ENCODE measurements around the gene RUNX1.

DNA sequence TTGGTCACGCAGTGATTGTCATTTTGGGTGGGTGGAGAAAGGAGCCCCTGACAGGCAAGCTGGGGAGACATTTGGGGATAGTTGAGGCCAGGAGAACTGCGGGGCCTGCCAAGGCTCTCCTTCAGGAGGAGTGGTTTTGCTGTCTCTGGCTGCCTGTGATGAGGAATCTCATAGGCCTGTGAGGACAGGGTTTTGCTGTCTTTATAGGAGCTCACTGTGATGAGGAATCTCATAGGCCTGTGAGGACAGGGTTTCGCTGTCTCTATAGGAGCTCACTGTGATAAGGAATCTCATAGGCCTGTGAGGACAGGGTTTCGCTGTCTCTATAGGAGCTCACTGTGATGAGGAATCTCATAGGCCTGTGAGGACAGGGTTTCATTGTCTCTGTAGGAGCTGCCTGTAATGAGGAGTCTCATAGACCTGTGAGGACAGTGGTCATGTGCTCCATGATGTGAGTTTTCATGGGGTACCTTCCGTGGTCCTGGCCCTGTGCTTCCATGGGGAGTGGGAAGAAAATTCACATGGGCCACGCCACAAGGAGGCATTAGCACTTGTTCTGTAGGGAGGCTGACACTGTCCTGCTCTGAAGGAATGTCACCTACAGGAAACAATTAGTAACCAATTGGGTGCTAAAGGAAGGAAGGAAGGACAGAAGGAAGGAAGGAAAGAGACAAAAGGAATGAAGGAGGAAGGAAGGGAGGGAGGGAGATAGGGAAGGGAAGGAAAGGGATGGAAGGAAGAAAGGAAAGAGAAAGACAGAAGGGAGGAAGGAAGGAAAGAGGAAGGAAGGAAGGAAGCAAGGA lies 29.1 kb downstream of the CLIC6 start:
- RAMPAGE, long total RNA, result no peak
- RRBS, result no CpG with 5 or more reads among the region's 6 CpGs
PRO-cap:
- standard, result no peak
- CoPRO, capped RNA only, 2 experiments, result no peak in any of the 2 experiments
- CoPRO, capped and uncapped RNA, 2 experiments, result no peak in any of the 2 experiments
- CoPRO, uncapped RNA only, 2 experiments, result no peak in any of the 2 experiments
CAGE:
- cytosol, long polyA plus RNA, result no peak
- long polyA plus RNA, result no peak
- nucleolus, long total RNA, result no peak
- nucleus, long polyA plus RNA, result no peak

- RAMPAGE, long total RNA, result no peak
- RRBS, result no CpG with 5 or more reads among the region's 3 CpGs
PRO-cap:
- standard, result no peak
- CoPRO, capped RNA only, 2 experiments, result no peak in any of the 2 experiments
- CoPRO, capped and uncapped RNA, 2 experiments, result no peak in any of the 2 experiments
- CoPRO, uncapped RNA only, 2 experiments, result peak in 2 of 2 experiments; most common minus-strand start chr21:34804455 (in 2)
CAGE:
- cytosol, long polyA plus RNA, result no peak
- long polyA plus RNA, result no peak
- nucleolus, long total RNA, result no peak
- nucleus, long polyA plus RNA, result no peak
These were observed 135.3 kb downstream of the CLIC6 start for GRCh38 chr21:34803949-34804714.

- RAMPAGE, long total RNA, result no peak
- RRBS, result no CpG with 5 or more reads among the region's 7 CpGs
PRO-cap:
- standard, result no peak
- CoPRO, capped RNA only, 2 experiments, result no peak in any of the 2 experiments
- CoPRO, capped and uncapped RNA, 2 experiments, result no peak in any of the 2 experiments
- CoPRO, uncapped RNA only, 2 experiments, result no peak in any of the 2 experiments
CAGE:
- cytosol, long polyA plus RNA, result no peak
- long polyA plus RNA, result no peak
- nucleolus, long total RNA, result no peak
- nucleus, long polyA plus RNA, result no peak
These were observed 144.7 kb downstream of the CLIC6 start for GRCh38 chr21:34813442-34813977.

GRCh38 chr21:34813978-34814820 lies 145.4 kb downstream of the CLIC6 start:
- RAMPAGE, long total RNA, result no peak
- RRBS, result no CpG with 5 or more reads among the region's 12 CpGs
PRO-cap:
- standard, result no peak
- CoPRO, capped RNA only, 2 experiments, result no peak in any of the 2 experiments
- CoPRO, capped and uncapped RNA, 2 experiments, result no peak in any of the 2 experiments
- CoPRO, uncapped RNA only, 2 experiments, result peak in 2 of 2 experiments; most common minus-strand start chr21:34814076 (in 1)
CAGE:
- cytosol, long polyA plus RNA, result no peak
- long polyA plus RNA, result no peak
- nucleolus, long total RNA, result no peak
- nucleus, long polyA plus RNA, result no peak

DNA sequence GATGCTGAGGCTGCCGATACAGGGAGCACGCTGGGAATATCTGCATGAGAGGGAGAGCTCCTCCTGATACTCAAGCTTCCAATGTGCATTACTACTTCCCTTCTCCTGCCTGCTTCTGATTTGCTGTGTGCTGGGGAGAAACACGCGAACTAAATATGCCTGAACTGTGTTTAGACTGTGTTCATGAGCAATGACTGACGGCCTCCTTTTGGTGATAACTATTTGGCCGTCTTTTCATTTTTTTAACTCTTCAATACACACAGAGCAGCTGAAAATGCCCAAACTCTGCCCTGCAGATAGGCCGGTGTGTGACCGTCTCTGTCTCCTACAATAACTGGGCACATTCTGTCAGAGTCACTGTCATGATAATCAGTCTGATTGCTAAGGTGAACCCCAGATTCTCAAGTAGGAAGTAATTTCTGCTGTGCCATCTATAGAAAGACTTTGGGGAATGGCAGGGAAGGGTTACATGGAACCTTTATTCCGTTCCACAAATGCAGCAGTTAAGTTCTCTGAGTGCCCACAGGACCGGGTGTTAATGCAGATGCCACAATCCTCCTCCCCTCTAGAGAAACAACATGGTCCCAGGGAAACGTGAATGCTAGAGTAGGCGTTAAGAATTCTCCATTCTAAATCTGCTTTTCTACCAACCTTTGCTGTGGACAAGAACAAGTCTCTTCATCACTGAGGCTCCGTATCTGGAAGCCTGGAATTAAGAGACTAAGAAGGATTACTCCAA lies 171.1 kb downstream of the CLIC6 start:
- RAMPAGE, long total RNA, result no peak
- RRBS, result no CpG with 5 or more reads among the region's 13 CpGs
PRO-cap:
- standard, result no peak
- CoPRO, capped RNA only, 2 experiments, result no peak in any of the 2 experiments
- CoPRO, capped and uncapped RNA, 2 experiments, result no peak in any of the 2 experiments
- CoPRO, uncapped RNA only, 2 experiments, result peak in 1 of 2 experiments; most common minus-strand start position 151 of the sequence (in 1)
CAGE:
- cytosol, long polyA plus RNA, result no peak
- long polyA plus RNA, result no peak
- nucleolus, long total RNA, result no peak
- nucleus, long polyA plus RNA, result no peak

DNA sequence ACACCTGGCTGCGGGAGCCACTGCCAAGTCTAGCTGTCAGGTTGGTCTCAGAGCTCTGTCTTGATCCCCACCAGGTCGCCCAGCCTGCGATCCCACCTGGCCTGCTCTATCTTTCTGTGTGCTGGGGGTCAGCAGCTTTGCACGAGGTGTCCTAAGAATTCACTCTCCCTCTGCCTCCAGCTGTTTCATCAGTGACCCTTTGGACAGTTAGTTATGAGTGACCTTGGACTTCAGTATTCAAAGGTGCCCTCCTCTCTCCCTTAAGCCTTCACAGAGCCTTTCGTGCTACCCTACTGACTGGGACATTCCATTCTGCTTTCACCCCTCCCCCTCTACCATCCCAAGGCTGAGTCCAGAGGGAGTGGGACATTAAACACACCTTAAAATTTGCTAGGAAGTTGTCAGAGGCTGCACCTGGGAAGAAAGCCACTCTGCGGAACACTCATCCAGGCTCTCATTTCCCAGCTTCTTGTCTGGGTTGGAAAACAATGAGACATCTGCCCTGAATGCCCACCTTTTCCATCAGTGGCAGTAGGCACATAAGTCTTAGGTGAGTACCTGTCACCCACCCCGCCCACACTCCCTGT lies 171.9 kb downstream of the CLIC6 start:
- RAMPAGE, long total RNA, result no peak
- RRBS, result no CpG with 5 or more reads among the region's 7 CpGs
PRO-cap:
- standard, result no peak
- CoPRO, capped RNA only, 2 experiments, result no peak in any of the 2 experiments
- CoPRO, capped and uncapped RNA, 2 experiments, result no peak in any of the 2 experiments
- CoPRO, uncapped RNA only, 2 experiments, result peak in 2 of 2 experiments; most common minus-strand start position 235 of the sequence (in 2)
CAGE:
- cytosol, long polyA plus RNA, result no peak
- long polyA plus RNA, result no peak
- nucleolus, long total RNA, result no peak
- nucleus, long polyA plus RNA, result no peak

GRCh38 chr21:34861366-34862162 lies 187.5 kb downstream of the RUNX1 start:
- RAMPAGE, long total RNA, result no peak
- RRBS, result no CpG with 5 or more reads among the region's 7 CpGs
PRO-cap:
- standard, result no peak
- CoPRO, capped RNA only, 2 experiments, result no peak in any of the 2 experiments
- CoPRO, capped and uncapped RNA, 2 experiments, result no peak in any of the 2 experiments
- CoPRO, uncapped RNA only, 2 experiments, result peak in 1 of 2 experiments; most common minus-strand start chr21:34861550 (in 1)
CAGE:
- cytosol, long polyA plus RNA, result no peak
- long polyA plus RNA, result no peak
- nucleolus, long total RNA, result no peak
- nucleus, long polyA plus RNA, result no peak

DNA sequence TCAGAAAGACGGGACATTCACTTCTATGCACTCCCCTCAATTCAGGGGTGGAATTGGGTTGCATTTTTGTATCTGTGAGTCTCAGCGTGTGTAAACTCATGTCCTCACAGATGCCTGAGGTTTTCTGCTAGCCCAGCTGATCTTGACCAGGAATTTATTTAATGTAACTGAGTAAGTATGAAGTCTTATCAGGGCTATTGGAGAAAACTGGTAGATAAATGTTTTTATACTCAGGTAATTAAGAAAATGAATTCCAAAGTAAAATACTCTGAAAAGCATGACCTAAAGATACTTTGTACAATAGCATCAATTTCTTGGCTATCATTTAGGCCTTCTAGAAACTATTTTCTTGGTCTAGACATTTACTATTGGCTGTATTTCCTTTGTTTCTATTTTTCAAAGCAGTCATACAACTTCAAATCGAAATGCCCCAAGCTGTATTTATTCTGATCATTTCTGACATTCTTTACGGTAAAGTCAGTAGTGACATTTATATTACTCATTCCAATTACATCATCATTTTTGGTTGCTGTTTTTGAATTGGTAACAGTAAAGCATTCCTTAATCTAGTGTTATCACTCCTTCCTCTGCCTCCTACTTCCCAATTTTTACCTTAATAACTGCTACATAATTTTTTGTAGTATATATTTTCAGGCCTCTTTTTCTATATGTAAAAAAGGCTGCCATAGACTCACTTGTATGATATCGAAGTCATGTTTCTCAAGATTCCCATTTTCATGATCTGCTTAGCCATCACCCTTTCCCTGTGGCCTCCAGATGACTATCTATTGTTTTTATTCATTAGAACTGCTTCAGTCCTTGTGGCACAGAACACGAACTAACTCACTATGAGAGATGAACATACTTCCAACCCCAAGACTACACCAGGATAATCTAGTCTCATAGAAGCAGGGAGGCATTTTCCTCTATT lies 167.3 kb downstream of the RUNX1 start:
- RAMPAGE, long total RNA, result no peak
- RRBS, result no CpG with 5 or more reads among the region's 6 CpGs
PRO-cap:
- standard, result no peak
- CoPRO, capped RNA only, 2 experiments, result no peak in any of the 2 experiments
- CoPRO, capped and uncapped RNA, 2 experiments, result peak in 1 of 2 experiments; most common plus-strand start position 845 of the sequence (in 1); most common minus-strand start position 786 of the sequence (in 1)
- CoPRO, uncapped RNA only, 2 experiments, result peak in 2 of 2 experiments; most common plus-strand start position 688 of the sequence (in 1); most common minus-strand start position 216 of the sequence (in 1)
CAGE:
- cytosol, long polyA plus RNA, result no peak
- long polyA plus RNA, result no peak
- nucleolus, long total RNA, result no peak
- nucleus, long polyA plus RNA, result no peak

DNA sequence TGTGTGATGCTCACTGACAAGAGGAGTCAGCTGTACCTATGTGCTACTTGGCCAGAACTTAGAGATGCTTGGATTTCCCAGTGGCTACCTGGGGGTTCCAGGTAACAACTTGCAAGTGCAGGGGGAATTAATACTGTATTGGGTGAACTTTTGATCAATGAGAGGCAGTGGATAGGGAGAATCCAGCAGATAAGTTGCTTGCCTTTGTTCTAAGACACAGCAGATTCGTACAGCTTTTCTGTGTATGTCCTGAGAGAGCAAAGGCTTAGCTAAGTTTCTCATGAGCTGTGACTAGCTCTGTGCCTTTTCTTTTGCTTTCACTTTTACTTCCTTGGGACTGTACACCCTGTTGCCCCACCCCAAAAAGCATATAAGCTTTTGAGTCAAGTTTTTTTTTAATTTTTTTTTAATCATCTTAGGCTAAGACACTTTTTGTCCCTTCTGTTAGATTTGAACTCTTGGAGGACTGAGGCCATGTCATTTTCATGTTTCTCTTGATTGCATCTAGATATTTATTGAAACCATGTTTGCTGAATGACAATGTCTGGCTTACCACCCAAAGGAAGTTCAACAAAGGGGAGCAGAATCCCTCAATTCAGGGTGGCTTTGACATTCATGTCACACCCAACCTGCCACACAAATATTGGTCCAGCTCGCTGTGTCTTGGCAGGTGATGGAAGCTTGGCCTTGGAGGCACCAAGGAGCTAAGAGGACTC lies 115.1 kb downstream of the RUNX1 start:
- RAMPAGE, long total RNA, result no peak
- RRBS, result no CpG with 5 or more reads among the region's 2 CpGs
PRO-cap:
- standard, result no peak
- CoPRO, capped RNA only, 2 experiments, result no peak in any of the 2 experiments
- CoPRO, capped and uncapped RNA, 2 experiments, result no peak in any of the 2 experiments
- CoPRO, uncapped RNA only, 2 experiments, result no peak in any of the 2 experiments
CAGE:
- cytosol, long polyA plus RNA, result no peak
- long polyA plus RNA, result no peak
- nucleolus, long total RNA, result no peak
- nucleus, long polyA plus RNA, result no peak

GRCh38 chr21:35048648-35049758 lies at the start of gene RUNX1:
Gene RUNX1 (minus strand): TSS chr21:35049302.
- RAMPAGE, long total RNA, result no peak
- RRBS, result no CpG with 5 or more reads among the region's 19 CpGs
PRO-cap:
- standard, result unidirectional peak, minus-strand start at chr21:35049277
- CoPRO, capped RNA only, 2 experiments, result no peak in any of the 2 experiments
- CoPRO, capped and uncapped RNA, 2 experiments, result no peak in any of the 2 experiments
- CoPRO, uncapped RNA only, 2 experiments, result no peak in any of the 2 experiments
CAGE:
- cytosol, long polyA plus RNA, result no peak
- long polyA plus RNA, result no peak
- nucleolus, long total RNA, result no peak
- nucleus, long polyA plus RNA, result no peak

- RAMPAGE, long total RNA, result no peak
- RRBS, result no CpG with 5 or more reads among the region's 4 CpGs
PRO-cap:
- standard, result no peak
- CoPRO, capped RNA only, 2 experiments, result no peak in any of the 2 experiments
- CoPRO, capped and uncapped RNA, 2 experiments, result no peak in any of the 2 experiments
- CoPRO, uncapped RNA only, 2 experiments, result no peak in any of the 2 experiments
CAGE:
- cytosol, long polyA plus RNA, result no peak
- long polyA plus RNA, result no peak
- nucleolus, long total RNA, result no peak
- nucleus, long polyA plus RNA, result no peak
These were observed 963 bp upstream of the RUNX1 start for GRCh38 chr21:35050129-35050401.

DNA sequence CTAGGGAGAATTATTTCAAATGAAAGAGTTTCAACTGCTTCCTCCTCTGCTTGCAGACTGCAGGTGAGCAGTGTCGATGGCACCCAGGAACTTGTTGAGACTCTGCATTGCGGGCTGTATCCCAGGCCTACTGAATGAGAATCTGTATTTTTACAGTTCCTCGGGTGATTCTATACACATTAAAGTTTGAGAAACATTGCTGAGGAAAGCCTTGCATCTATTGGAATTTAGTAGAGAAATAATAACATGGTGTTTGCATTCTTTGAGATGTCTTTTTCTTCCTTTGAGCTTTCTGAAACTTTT lies 3.8 kb upstream of the RUNX1 start:
- RAMPAGE, long total RNA, result no peak
- RRBS, result no CpG with 5 or more reads among the region's 3 CpGs
PRO-cap:
- standard, result no peak
- CoPRO, capped RNA only, 2 experiments, result no peak in any of the 2 experiments
- CoPRO, capped and uncapped RNA, 2 experiments, result no peak in any of the 2 experiments
- CoPRO, uncapped RNA only, 2 experiments, result no peak in any of the 2 experiments
CAGE:
- cytosol, long polyA plus RNA, result no peak
- long polyA plus RNA, result no peak
- nucleolus, long total RNA, result no peak
- nucleus, long polyA plus RNA, result no peak

DNA sequence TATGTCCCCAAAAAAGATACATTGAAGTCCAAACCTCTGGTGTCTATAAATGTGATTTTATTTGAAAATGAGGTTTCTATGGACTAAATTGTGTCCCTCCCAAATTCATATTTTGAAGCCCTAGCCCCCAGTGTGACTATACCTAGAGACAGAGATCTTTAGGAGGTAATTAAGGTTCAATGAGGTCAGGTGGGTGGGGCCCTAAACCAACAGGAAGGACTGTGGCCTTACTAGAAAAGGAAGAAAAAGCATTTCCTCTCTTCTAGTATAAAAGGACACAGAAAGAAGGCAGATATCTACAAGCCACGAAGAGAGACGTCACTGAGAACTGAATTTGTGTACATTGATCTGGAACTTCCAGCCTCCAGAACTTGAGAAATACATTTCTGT lies 123.1 kb upstream of the RUNX1 start:
- RAMPAGE, long total RNA, result no peak
- RRBS, result no CpG with 5 or more reads among the region's 2 CpGs
PRO-cap:
- standard, result no peak
- CoPRO, capped RNA only, 2 experiments, result no peak in any of the 2 experiments
- CoPRO, capped and uncapped RNA, 2 experiments, result no peak in any of the 2 experiments
- CoPRO, uncapped RNA only, 2 experiments, result no peak in any of the 2 experiments
CAGE:
- cytosol, long polyA plus RNA, result no peak
- long polyA plus RNA, result no peak
- nucleolus, long total RNA, result no peak
- nucleus, long polyA plus RNA, result no peak

- RAMPAGE, long total RNA, result no peak
- RRBS, result no CpG with 5 or more reads among the region's 9 CpGs
PRO-cap:
- standard, result no peak
- CoPRO, capped RNA only, 2 experiments, result no peak in any of the 2 experiments
- CoPRO, capped and uncapped RNA, 2 experiments, result no peak in any of the 2 experiments
- CoPRO, uncapped RNA only, 2 experiments, result no peak in any of the 2 experiments
CAGE:
- cytosol, long polyA plus RNA, result no peak
- long polyA plus RNA, result no peak
- nucleolus, long total RNA, result no peak
- nucleus, long polyA plus RNA, result no peak
These were observed 6.6 kb downstream of the CBR3 start for GRCh38 chr21:36141333-36142054.

DNA sequence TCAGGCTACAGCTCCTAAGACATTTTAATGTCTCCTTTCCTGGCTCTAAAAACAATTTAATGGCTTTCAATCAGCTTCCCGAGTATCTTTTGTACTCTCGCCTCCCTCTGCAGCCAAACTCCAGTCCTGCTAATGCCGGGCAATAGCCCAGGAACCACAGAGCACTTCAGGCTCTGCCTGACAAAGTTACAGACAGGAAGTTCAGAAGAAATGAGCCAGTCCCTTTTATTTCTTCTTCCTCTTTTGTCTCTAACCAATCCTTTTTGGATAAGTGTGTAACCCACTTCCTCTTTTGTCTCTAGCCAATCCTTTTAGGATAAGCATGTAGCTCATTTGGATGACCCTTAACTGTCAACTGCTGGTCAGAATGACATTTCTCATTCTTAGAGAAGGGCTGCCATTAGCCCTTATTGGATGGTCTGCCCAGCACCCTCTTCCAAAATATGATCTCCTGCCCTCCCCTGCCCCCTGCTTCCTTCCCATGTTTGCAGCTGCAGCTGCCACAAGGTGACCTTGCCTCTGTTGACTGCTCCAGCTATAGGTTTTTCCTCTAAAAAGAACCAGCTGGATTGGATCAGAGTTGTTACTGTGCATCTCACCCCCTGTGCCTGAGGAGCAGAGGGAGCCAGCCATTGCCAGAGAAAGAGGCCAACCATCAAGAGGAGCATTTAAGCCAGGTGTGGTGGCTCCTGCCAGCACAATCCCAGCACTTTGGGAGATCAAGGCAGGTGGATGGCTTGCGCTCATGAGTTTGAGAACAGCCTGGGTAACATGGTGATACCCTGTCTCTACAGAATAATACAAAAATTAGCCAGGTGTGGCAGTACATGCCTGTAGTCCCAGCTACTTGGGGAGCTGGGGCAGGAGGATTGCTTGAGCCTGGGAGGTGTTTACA lies 6.2 kb upstream of the DOP1B start:
- RAMPAGE, long total RNA, result no peak
- RRBS, result no CpG with 5 or more reads among the region's 4 CpGs
PRO-cap:
- standard, result bidirectional peak, plus-strand start at position 373 of the sequence, minus-strand start at position 201 of the sequence
- CoPRO, capped RNA only, 2 experiments, result peak in 2 of 2 experiments; most common plus-strand start position 386 of the sequence (in 2); most common minus-strand start position 201 of the sequence (in 2)
- CoPRO, capped and uncapped RNA, 2 experiments, result peak in 1 of 2 experiments; most common plus-strand start position 333 of the sequence (in 1); most common minus-strand start position 201 of the sequence (in 1)
- CoPRO, uncapped RNA only, 2 experiments, result no peak in any of the 2 experiments
CAGE:
- cytosol, long polyA plus RNA, result no peak
- long polyA plus RNA, result no peak
- nucleolus, long total RNA, result no peak
- nucleus, long polyA plus RNA, result no peak

DNA sequence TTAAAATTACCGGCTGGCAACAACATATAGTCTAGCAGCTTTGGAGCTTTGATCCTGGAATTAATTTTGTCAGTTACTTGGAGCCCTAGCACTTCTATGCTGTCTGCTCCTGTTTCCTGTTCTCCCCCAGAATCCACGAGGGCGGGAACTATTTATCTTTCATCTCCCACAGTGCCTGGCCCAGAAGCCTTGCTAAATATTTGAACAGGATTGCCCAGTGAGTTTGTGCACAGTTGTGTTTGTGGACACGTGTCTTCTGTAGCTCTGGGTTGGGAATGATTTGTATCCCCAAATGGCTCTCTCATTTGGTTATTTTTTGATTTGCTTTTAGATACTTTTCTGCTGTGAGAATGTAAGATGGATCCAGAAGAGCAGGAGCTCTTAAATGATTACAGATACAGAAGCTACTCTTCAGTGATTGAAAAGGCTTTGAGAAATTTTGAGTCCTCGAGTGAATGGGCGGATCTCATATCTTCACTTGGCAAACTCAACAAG lies 7.8 kb downstream of the DOP1B start:
- RAMPAGE, long total RNA, result no peak
- RRBS, result no CpG with 5 or more reads among the region's 6 CpGs
PRO-cap:
- standard, result unidirectional peak, minus-strand start at position 134 of the sequence
- CoPRO, capped RNA only, 2 experiments, result no peak in any of the 2 experiments
- CoPRO, capped and uncapped RNA, 2 experiments, result no peak in any of the 2 experiments
- CoPRO, uncapped RNA only, 2 experiments, result no peak in any of the 2 experiments
CAGE:
- cytosol, long polyA plus RNA, result no peak
- long polyA plus RNA, result no peak
- nucleolus, long total RNA, result no peak
- nucleus, long polyA plus RNA, result no peak

DNA sequence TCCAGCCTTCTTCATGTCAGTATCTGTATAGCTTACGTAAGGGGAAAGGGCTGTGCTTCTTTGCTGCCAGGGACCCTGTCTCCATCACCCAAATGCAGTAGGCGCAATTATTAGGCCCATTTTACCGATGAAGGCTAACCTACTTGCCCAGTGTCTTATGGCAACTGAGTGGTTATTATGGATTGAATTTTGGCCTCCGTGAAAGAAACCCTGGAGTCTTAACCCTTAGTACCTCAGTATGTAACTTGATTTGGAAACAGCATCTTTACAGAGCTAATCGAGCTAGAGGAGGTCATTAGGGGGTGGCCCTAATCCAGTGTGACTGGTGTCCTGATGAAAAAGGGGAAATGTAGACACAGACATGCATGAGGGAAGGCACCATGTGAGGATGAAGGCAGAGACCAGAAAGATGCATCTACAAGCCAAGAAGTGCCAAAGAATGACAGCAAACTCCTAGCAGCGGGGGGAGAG lies 14.6 kb downstream of the DOP1B start:
- RAMPAGE, long total RNA, result no peak
- RRBS, result no CpG with 5 or more reads among the region's 6 CpGs
PRO-cap:
- standard, result no peak
- CoPRO, capped RNA only, 2 experiments, result no peak in any of the 2 experiments
- CoPRO, capped and uncapped RNA, 2 experiments, result no peak in any of the 2 experiments
- CoPRO, uncapped RNA only, 2 experiments, result no peak in any of the 2 experiments
CAGE:
- cytosol, long polyA plus RNA, result no peak
- long polyA plus RNA, result no peak
- nucleolus, long total RNA, result no peak
- nucleus, long polyA plus RNA, result no peak

Measured in K562 (cell line).